Cardiac ventricle fibroblast (primary cell): ENCODE data around the gene SHISAL1.

DNA sequence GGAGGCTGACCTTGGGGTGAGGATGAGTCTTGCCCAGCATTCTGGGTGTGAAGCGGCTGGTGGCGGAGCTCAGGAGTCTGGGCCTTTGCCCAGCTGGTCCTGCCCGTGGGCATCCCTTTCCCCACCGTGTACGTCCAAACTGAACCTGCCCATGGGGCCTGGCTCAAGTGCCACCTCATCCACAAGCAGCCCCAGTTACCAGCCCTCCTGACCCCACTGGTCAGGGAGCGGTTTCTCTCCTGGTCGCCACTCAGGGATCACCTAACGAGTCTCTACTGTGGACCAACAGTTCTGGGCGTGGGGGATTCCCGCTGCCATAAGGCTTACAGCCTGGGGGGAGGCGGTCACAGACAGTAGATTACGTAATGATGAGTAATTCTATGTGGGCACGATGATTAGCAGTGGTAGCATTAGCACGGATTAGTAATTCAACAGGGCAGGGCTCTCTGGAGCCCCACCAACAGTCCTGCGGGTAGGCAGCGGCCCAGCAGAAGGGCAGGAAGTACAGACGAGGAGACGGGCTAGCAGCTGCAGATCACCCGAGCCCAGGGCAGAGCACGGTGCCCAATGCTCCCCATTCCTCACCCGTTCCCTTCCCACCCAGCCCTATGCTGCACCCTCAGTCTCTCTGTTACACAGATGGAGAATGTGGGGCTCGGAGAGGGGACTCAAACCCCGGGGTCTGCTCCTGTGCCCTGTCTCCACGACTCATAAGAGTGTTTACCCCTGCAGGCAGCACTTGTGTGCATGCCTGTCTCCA lies 3.7 kb downstream of the SHISAL1 start:
- RAMPAGE, long total RNA: no peak

DNA sequence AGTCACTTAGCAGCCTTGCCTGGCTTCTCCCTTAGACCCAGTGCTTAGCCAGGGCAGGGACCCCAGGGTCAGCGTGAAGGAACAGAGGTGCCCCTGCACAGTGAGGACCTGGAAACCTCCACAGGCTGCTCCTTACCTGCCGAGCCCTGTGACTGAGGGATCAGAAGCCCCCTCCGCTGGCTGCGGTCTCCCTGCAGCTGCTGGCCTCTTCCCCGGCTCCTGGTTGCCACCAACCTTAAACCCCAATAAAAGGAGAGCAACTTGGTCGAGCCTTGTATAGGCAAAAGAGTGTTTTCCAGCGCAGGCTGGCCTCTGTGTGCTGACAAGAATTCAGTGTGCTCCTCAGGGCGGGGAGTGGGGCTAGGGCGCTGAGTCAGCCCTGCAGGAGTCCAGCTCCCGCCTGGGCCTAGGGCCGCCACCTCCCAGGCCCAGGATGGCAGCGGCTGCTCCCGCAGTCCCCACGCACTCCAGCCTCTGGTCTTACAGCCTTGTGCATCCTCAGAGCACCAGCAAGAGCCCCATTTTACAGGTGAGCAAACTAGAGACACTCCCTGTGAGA lies at the start of gene SHISAL1:
TSS of gene SHISAL1 (minus strand) at position 337 of the 559 bp plus-strand sequence.
- RAMPAGE, long total RNA: no peak

DNA sequence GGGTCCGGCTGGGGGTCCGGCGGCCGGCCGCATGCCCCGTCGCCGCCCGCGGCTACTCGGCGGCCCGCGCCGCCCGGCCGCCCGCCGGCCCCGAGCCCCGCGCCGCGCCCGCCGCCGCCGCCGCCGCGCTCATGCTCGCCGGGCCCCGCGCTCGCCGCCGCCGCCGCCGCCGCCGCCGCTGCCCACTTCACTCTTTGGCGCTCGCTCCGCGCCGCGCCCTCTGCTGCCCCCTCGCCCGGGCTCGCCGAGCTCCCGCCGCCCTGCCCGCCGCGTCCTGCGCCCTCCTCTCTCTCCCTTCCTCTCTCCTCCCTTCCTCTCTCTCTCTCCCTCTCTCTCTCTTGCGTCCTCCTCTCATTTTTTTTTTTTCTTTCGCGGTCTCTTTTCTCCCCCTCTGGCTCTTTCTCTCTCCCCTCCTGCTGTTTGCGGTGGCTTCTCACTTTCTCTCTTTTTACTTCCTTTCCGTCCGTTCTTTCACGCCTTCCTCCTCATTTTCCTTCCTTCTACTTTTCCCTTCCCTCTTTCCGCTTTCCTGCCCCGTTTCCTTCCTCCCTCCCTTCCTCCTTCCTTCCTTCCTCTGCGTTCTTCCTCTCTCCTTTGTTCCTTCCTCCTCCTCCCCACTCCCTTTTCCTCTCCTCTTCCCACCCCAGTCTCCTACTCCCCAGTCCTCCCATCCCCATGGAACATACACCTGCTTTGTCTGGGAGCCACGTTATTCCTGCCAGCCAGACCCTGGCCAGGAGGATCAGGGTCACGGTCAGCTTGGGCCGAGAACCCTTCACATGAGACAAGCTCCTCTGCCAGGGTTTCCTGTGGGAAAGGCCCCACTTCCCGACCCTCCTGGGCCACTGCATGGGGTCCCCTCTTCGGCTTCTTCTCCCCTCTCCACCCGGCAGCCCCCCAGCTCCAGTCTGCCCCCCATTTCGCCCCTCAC lies 19.3 kb upstream of the SHISAL1 start:
- RAMPAGE, long total RNA: no peak

DNA sequence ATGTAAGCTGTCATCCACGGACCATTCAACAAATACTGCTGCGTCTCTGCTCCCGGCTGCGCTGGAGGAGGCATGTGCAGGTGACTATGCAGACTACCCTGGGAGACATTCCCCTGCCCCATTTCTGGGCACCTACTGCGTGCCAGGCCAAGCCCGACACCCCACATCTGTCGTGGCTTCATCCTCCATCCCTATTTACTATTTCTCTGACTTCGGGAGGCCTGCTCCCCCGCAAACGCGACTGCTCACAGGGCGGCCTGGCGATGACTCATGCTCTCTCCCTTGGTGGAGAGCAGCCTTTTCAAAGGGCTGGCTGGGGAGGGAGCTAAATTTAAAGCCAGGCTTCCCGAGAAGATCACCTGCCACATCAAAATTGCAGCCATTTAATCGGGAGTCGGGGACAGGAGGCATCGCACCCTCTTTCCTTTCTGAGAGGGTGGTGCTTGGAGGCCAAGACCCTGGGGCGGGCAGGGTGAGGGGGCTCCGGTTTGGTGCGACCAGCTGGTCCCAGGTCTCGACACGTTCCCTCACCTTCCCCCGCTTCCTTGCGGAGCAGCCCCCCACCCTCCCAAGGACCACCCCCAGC lies 24.9 kb upstream of the SHISAL1 start:
- RAMPAGE, long total RNA: no peak

DNA sequence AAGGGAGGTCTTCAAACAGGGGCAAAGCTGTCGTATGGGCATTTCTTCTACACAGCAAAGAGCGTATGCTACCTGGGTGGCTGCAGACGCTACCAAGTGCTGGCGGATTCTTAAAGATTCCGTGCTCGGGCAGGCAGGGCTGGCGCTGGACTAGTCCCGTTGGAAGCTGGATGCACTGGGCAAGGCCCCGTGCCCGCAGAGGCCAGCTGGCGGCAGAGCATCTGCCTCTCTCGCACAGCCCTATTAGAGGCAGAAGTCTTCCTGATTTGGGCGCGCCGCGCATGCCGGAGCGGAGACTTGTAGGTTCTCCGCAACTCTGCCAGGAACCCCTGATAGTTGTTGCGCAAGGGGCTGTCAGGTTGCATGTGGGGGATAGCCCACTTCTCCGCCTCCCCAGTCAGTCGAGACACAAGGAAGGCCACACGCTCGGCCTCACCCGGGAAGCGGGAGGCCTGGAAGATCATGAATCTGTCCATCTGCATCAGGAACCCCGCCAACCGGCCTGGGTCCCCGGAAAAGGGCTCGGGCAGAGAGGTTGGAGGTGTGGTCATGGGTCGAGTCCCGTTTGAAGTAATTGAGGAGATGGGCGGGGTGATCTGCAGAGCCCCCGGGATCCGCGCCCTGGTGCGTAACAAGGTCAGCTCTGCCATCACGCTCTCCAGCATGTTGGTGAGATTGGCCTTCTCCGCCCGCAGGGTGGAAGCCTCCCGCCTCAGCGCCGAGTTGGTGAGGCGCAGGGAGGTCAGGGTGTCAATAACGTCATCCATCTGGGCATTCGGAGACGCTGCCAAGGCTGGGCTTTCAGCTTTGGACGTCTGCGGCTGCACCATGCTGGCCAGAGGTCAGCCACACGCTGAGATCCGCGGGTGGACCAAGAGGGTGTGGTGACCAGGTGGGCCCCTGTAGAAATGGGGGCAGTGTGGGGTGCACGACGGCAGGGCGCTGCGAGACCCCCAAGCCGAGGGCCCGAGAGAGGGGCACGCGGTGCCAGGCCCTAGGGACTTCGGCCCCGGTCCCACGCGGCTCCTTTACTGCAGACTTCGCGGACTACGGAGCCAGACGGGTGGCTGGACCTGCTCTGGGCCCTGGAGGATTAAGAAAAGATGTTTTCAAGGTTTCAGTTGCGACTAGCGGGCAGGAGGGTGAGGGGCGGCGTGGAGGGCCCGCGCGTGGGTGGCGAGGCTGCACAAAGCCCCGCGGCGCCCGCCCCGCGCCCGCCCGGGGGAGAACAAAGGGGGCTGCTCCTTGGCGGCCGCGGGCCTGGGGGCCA lies 871 bp downstream of the RTL6 start:
- RAMPAGE, long total RNA: no peak

DNA sequence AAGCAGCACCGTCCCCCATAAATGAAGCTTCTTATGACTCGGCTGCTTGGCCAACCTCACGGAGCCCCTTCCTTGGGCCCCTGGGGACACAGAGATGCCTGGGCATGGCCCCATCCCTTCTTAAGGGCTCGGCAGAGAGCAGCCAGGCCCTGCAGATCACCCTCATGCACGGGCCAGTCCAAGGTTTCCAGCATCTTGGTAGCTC lies 92.7 kb upstream of the PRR5 start:
- RAMPAGE, long total RNA: no peak

GRCh38 chr22:44701820-44702143 lies 222 bp upstream of the PRR5 start:
- RAMPAGE, long total RNA: no peak

GRCh38 chr22:44738279-44738917 lies 14.0 kb upstream of the ARHGAP8 start:
- RAMPAGE, long total RNA: no peak

GRCh38 chr22:45249237-45249646 lies 8.5 kb upstream of the KIAA0930 start:
- RAMPAGE, long total RNA: no peak

DNA sequence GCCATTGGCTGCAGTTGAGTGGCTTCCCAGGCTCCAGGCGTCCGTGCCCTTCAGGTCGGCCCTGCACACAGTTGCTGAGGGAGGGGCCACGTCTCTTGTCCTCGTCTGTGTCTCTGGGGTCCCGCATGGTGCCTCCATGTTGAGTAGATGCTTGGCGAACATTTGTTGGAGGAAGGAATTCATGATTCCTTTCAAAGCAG lies 21.0 kb downstream of the FAM118A start:
- RAMPAGE, long total RNA: no peak

- RAMPAGE, long total RNA: no peak
Observed at GRCh38 chr22:45435581-45436211, 22.2 kb downstream of the RIBC2 start.

GRCh38 chr22:45527695-45528204 lies 25.1 kb downstream of the FBLN1 start:
- RAMPAGE, long total RNA: no peak

- RAMPAGE, long total RNA: no peak
Observed at GRCh38 chr22:45626187-45626764, 45.4 kb upstream of the ATXN10 start.

DNA sequence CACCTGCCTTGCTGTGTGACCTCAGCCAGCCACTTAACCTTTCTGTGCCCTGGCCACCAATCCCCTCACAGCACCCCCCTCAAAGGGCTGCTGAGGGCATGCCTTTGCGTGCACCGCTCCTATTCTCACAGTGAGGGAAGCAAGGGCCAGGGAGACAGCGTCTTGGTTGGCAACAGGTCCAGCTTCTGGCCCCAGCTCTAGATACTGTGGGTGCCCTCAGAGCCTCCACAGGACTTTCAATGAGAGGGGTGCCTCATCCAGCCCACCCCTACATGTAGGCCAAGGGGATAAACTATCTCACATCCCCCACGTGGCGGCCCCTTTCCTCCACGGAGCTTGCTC lies 32.1 kb upstream of the ATXN10 start:
- RAMPAGE, long total RNA: no peak

DNA sequence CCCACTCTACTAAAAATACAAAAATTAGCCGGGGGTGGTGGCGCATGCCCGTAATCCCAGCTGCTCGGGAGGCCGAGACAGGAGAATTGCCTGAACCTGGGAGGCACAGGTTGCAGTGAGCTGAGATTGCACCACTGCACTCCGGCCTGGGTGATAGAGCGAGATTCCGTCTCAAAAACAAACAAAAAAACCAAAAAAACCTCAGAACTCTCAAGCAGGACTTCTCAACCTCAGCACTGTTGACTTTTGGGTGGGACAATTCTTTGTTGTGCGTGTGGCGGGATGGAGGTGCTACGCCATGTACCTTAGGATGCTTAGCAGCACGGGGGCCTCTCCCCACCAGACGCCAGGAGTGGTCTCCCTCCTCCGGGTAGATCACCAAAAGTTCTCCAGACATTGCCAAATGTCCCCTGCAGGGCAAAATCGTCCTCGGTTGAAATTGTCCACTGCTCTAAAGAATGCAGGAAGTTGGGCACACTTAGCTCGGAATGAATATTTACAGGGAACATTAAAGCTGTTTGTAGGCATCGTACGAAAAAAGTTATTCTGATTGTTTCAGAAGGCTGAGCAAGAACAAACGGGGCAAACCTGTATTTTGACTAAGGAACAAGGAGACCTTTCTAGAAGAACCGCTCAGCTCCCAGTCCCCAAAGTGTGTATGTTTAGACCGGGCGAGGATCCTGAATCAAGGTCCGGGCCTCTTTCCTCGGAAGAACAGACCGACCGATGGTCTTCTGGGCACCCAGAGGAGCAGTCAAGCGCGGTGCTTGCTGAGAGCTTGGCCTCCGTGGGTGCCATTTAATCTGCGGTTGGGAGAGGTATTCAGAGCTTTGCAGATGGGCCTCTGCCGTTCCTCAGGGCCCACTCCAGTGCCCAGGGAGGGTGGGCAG lies 26.8 kb upstream of the ATXN10 start:
- RAMPAGE, long total RNA: no peak

- RAMPAGE, long total RNA: no peak
Observed at GRCh38 chr22:45707509-45708238, 36.0 kb downstream of the ATXN10 start.

DNA sequence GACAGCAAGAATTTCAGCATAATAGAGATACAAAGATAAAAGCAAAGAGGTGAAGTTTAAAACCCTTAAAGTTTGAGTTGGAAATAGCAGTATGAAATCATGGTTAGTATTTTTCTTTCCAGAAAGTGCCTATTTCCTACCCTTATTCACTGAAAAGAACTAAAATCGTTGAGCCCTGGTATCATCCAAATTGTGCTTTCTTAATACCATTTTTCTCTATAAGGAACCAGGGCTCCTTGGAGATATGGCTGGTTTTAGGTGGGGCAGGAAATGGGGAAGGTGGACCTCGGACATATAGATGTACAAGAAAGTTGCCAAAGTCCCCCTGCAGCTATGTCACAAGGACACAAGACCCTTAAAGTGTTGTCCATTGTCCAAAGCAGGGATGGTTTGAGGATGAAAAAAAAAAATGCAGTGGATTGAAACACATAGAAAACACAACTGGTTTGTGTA lies 96.4 kb downstream of the ATXN10 start:
- RAMPAGE, long total RNA: no peak

- RAMPAGE, long total RNA: no peak
Observed at GRCh38 chr22:45934392-45935370, 42.3 kb downstream of the WNT7B start.

- RAMPAGE, long total RNA: no peak
Observed at GRCh38 chr22:45974366-45974901, 2.5 kb downstream of the WNT7B start.

DNA sequence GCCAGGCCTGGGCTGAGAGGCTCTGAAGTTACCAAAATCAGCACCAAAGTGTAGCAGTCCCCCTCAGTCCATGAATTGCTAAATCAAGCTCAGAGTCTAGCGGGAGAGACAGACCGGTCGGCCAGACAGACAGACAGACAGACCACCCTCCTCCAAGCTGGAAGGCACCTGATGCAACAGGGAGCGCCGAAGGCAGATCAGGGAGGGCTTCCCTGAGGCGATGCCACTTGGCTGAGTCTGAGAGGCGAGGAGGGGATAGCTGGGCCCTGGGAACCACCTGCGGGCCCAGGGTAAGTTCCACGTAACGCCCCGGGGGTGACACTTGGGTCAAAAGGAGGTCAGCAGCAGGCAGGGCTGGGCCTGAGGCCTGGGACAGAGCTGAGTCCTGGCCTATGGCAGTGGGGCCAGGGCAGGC lies 19.1 kb upstream of the WNT7B start:
- RAMPAGE, long total RNA: no peak